Mononuclear cell (primary cell): ENCODE measurements around the gene SCARF2.

DNA sequence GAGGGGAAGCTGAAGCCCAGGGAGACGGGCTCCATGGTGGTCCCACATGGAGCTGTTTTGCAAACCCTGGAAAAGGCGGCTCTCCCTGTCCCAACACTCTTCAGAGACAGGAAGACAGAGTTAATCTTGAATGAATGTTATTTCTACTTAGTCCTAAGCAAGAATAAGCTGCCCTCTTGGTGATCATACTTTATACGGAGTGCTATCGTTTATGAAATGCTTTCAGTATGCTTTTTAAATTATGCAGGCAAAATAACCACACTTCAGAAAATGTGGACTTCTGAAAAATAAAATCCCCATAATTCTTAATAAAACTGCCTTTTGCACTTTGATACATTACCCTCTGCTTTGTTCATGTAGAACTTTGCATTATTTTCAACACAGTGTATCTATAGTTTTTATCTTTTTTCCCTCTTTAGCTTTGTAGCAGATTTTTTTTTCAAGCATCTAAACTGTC, 14.2 kb downstream of the ZNF74 start:
- RRBS: no CpG with 5 or more reads among the region's 4 CpGs

DNA sequence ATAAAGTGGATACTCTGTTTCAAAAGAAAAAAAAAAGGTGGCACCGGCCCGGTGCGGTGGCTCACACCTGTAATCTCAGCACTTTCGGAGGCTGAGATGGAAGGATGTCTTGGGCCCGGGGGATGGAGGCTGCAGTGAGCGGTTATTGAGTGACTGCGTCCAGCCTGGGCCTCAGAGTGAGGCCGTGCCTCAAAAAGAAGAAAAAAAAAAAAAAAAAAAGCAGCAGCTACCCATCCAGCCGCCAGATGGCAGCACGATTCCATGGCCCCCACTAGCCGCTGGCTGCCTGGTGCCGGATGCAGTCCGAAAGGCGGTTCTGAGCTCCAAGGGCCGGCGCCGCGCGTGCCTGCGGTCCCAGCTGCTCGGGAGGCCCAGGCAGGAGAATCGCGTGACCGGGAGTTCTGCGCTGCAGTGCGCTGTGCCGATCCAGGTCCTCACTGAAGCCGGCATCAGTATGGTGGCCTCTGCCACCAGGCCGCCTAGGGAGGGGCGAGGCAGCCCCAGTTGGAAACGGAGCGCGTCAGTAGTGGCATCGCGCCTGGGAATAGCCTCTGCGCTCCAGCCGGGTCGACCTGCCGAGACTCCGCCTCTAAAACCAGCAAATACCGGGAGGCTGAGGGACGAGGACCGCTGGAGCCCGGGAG, 19.4 kb downstream of the SCARF2 start:
- RRBS: 7% methylated on average over 20 of the region's 44 CpGs

DNA sequence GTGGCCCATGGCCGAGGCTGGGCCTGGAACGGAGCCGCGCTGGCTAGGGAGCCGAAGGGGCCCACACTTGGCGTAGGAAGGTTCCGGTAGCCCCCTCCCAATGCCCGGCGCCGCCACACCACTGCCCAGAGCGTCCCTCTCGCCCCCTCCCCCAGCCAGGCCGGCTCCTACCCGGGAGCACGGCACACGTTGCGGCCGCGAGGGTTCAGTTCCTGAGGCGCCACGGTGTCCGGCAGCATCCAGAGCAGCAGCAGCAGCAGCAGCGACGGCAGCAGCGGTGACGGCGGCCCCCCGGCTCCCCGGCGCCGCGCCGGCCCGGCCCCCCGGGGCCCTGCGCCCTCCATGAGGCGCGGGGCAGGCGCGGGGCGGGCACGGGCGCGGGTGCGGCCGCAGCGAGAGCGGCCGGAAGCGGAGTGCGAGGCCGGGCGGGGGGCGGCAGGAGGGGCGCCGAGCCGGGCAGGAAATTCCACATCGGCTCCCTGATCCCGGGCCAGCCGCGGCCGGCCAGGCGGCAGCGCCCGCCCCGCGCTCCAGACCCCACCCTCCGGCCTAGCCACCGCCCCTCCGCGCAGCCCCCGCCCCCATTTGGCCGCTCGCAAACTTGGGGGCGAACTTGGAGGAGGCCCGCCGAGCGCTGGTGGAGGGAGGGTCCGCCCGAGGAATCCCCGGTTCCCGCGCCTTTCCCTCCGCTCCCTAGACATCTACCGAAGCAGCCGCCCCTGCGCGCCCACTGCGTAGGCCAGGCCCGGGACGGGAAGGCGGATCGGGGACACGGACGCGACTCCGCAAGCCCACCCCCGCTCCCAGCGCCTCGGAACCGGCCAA, at the start of gene SCARF2:
SCARF2 (minus strand) TSS at position 415 of the 825 bp plus-strand sequence.
- RRBS: 4% methylated on average over 66 of the region's 101 CpGs

DNA sequence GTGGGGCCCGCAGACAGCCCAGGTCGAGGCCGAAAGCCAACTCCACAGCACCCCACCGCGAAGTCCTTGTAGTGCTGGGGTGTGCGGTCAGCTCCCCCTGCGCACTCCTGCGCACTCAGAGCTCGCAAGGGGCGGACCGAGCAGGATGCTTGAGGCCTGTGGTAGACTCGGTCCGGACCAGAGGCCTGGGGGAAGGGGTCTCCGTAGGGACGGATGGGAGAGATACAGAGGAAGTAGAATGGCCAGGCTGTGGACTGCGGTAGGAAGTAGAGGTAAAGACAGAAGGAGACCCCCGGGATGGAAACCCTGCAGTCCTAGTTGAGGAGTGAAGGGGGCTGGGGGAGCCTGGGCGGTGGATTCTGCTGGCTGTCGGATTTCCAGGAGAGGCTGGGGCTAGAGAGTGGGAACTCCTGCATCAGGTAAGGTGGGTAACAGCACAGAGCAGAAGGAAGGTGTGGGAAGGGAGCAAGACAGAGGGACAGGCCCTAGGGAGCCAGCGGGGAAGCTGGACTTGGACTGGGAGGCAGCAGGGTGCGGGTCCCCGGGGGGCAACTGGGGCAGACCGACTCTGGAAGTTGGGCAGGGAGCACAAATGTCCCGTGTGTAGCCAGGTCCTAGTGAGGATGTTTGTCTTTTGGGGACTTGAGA, 739 bp upstream of the SCARF2 start:
- RRBS: 17% methylated on average over 3 of the region's 24 CpGs

GRCh38 chr22:20488751-20489878, 6.5 kb downstream of the KLHL22 start:
- RRBS: no CpG with 5 or more reads among the region's 14 CpGs

GRCh38 chr22:20550768-20551902, 43.7 kb downstream of the MED15 start:
- RRBS: no CpG with 5 or more reads among the region's 28 CpGs

DNA sequence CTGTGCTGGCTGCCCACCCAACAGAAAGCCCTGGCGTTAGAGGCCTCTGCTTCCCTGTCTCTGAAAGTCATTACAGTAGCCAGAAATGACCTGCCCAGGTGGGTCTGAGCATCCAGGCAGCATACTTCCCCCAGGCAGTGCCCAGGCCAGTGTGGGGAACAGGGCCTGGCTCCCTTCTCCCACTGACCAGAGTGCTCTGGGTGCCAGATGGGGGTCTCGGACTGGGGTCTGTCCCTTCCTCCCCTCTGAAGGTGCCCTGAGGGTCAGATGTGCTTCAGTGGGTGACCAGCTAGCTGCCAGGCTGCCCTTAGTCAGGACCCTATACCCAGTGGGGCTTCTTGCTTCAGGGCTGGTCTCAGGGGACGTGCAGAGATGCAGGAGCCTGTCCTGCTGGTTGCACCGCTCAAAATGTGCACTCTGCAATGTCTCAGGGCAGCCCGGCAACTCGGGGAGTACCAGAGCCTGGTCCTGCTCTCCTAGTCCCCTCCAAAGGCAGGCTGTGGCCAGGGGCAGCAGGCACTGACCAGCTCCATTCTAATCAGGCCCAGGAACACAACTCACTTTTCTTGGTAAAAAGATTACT, 80.6 kb downstream of the MED15 start:
- RRBS: no CpG with 5 or more reads among the region's 6 CpGs

DNA sequence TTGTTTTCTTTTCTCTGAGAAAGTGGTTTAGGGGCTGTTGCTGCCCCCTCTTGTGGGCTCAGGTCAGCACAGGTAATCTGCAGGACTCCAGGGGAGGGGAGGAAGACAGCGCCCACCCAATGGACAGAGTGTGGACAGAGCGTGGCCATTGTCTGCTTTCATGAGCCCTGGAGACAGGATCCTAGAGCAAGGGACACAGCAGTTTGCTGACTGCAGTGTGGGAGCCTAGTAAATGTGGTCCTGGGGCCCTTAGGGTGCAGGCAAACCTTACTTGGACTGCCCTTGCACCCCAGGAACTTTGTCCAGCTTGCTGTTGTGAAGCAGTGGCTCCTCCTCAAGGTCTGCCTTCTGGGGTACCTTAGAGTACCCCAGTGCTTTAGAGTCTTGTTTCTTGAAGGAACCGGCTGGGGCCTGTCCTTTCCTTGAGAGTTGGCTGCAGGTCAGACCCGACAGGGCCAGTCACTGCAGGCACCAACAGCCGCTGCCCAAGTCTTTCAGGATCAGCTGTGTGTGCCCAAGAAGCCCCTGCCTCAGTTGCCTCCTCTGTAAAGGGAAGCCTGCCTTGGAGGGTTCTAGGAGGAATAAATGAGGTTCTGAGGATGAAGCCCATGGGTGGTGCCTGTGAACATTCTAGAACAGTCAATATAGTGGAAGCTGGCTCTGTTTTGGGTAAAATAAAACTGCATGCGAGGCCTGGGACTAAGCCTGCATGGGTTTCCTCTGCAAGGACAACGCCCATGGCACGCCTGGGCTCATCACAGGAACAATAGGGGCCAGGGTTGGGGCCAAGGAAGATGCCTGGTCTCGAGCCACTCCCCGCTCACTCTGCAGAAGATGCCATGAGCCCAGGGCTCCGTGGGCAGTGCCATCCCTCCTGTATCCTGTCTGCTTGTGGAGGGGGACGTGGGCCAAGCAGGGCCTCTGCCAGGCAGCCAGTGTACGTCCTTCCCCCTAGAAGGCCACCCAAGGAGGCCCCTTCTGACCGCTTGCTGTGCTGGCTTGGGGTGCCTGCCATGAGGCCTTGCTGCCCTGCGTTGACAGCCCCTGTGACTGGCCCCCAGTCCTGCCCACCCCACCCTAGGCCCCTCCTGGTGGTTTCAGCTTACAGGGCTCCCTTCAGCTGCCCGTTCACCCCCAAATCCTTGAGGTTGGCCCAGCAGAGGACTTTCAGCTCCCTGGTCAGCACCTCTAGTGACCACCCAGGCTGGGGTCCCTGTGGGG, 81.5 kb downstream of the MED15 start:
- RRBS: no CpG with 5 or more reads among the region's 16 CpGs

DNA sequence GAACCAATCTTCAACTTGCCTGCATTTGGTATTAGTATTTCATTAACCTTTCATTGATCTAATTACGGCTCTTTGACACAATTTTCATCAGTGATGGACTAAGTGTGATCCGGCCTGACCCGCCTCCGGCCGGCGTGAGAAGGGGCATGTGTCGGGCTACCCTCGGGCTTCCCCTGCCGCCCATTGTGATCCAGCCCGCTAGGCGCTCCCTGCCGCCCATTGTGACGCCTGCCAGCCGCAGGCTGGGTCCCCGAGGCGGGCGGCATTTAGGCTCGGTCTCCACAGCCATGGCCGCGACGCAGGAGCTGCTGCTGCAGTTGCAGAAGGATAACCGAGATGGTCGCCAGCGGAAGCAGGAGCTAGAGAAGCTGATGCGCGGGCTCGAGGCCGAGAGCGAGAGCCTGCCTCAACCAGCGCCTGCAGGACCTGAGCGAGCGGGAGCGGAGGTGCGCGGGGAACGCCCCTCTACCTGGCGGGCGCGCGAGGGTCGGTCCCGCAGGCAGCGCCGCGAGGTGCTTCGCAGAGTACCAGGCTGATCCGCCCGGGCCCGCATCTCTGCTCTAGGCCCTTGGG, 72.0 kb upstream of the SERPIND1 start:
- RRBS: no CpG with 5 or more reads among the region's 49 CpGs

GRCh38 chr22:20703581-20703816, 70.4 kb upstream of the SERPIND1 start:
- RRBS: no CpG with 5 or more reads among the region's 18 CpGs

GRCh38 chr22:20760573-20761618, 13.0 kb upstream of the SERPIND1 start:
- RRBS: no CpG with 5 or more reads among the region's 10 CpGs

DNA sequence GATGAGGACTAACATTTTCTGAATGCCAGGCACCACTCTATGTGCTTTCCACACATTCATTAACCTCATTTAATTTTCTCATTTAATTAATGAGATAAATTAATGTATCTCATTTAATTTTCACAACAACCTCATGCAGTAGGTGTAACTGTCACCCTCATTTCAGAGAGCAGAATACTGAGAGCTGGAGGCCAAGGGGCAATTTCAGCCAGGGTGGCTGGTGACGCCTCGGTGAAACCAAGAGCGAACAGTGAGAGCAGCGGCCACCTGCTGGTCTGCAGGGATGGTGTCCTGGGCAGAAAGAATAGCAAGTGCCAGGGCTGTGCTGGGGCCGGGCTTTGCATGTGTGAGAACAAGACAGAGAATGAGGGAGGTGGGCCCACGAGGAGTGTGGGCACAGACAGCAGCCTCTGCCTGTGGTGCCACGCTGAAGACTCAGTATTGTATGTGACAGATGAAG, 1.9 kb upstream of the SERPIND1 start:
- RRBS: no CpG with 5 or more reads among the region's 7 CpGs

- RRBS: no CpG with 5 or more reads among the region's 8 CpGs
Measured at GRCh38 chr22:20781426-20782026, 7.6 kb downstream of the SERPIND1 start.

- RRBS: no CpG with 5 or more reads among the region's 9 CpGs
Measured at GRCh38 chr22:20783723-20784157, 9.8 kb downstream of the SERPIND1 start.

DNA sequence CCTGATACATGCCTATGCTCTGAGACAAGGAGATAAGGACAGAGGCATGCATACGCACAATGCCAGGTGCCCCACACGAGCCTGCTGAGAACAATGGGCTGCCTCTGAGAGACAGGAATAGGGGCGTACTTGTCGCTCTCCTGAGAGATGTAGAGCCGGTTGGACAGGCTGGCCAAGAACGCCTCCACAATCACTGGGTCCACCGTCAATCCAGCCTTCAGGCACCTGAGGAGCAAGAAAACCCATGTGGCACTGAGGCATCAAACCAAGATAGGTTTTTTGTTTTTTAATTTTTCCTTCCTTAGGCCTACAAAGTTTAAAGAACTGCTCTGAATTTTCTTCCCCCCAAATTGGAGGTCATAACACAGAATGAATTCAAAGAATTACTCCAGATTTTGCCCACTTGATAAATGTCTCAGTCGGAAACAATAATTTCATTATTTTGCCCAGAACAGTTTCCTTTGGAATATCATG, 25.7 kb downstream of the SERPIND1 start:
- RRBS: no CpG with 5 or more reads among the region's 8 CpGs

DNA sequence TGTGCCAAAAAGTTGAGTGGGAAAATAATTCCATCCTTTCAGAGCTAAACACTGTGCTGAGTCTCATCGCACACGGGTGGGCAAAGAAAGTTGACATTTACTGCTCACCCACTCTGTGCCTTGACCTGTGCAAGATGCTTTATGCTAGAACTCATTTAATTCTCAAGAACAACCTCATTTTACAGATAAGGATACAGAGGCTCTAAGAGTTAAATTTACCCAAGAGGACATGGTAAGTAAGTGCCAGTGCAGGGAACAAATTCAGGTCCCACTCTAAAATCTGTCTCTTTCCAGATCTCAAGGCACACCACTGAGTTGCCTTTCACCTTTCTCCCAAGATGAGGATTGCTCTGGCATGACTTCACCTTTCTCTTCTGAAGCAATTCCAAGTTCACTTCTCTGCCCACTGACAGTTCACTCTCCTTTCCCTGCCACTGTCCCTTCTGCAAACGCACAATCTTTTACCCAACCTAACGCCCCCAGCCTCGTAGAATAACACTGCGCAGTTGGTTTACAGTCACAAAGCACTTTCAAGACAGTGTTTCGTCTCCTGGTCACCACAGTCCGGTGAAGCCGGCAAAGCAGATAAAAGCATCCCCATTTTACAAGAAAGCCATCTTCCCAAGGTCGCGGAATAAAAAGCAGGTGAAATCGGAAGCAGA, 947 bp downstream of the PI4KA start:
- RRBS: no CpG with 5 or more reads among the region's 12 CpGs

GRCh38 chr22:20938015-20939015, 21.1 kb downstream of the CRKL start:
- RRBS: no CpG with 5 or more reads among the region's 5 CpGs

GRCh38 chr22:21044881-21045435, 788 bp upstream of the LRRC74B start:
- RRBS: 10% methylated on average over 4 of the region's 14 CpGs

DNA sequence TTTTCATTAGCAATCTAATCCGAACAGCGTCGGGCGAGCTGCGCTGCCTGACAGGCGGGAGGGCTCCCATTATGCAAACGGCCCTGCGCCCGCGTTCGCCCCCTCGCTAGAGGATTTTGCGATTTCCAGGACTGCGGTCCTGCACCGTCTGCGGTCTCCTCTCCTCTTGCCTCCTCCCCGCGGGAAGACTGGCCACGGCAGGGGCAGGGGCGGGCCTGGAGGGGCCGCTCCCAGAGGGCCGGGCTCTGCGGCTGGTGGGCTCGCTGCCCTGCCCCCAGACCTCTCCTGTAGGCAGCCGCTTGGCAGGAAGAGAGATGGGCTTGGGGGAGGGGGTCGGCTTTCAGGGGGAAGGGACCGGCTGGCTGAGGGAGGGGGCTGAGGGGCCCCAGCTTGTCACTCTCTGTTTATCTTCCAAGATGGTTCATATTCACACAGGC, 738 bp downstream of the HIC2 start:
- RRBS: no CpG with 5 or more reads among the region's 27 CpGs

DNA sequence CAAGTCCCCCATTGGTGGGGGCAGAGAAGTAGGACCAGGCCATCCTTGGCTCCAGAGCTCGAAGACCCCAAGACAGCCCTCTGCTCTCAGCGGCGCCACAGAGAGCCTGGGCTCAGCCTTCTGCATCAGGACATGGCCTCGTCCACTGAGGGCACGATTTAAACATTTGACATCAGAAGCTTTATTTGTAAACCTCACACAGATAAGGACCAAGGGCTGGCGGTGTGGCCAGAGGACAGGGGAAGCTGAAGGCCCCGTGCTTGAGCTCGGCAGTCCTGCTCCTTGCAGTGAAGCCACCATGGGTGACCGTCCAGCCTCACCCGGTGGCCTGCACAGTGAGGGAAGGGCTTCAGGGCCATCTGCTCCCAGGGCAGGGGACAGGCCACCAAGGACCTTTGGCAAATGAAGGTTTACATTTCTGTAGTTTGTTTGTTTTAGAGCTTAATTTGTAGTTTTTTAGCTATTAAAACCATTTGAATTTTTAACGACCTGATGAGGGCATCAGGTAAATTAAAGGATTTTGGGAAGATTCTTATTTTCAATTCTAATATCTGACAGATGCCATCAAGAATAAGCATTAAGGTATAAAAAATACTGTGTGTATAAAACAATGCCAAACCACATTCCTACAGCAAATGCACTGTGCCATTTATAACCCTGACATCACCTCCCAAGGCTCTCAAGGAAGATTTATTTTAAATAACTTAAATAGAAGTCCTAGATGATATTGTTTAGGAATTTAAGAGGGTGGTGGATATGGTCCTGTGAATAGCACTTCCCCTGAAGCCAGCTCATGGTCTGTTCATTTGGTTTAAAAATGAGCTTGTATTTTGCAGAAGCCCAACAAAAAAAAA, 31.8 kb downstream of the PPIL2 start:
- RRBS: no CpG with 5 or more reads among the region's 11 CpGs